Kidney (tissue), 2 donors: ENCODE measurements around a stretch of chr2.

DNA sequence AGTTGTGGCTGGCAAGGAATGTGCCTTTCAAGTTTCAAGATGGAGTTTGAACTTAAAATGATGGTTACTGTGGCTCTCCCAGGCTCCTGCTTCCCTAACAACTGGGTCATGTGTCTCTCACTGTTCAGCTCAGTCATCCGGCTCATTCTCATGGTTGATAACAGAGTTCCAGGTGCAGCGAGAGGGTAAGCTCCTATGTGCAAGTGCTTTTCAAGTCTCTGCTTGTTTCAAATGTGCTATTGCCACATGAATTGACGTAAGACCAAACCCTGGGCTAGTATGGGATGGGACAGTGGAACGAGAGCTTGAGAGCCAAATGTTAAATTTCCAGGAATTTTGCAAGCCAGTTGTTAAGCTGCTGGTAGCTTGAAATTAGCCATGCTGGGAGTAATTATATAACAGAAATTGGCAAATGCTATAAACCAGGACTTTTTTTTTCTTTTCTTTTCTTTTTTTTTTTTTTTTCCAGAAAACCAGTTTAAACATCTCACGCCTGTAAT, 19.6 kb upstream of the PUM2 start:
- PRO-cap = no peak
- RRBS = no CpG with 5 or more reads among the region's 5 CpGs

DNA sequence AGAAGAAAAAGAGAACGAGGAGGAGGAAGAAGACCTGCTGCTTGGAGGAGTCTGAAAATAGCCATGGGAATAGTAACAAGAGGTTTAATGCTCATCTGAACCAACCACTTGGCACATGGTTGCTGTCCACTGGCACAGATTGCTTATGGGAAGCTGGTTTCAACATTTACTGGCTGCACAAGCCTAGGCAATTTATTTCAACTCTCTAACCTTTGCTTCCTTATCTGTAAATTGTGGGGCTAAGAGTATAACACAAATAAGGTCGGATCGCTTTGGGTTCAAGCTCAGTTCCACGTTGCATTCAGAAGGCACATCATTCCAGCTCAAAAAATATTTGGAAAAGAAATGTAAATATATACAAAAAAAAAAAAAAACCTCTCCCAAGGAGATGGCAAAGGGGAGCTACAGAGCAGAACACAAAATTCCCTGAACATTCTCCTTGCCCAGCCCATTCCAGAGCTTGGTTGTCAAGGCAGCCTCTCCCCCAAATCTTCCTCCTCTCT, 14.1 kb upstream of the RHOB start:
- PRO-cap = no peak
- RRBS = no CpG with 5 or more reads among the region's 4 CpGs

DNA sequence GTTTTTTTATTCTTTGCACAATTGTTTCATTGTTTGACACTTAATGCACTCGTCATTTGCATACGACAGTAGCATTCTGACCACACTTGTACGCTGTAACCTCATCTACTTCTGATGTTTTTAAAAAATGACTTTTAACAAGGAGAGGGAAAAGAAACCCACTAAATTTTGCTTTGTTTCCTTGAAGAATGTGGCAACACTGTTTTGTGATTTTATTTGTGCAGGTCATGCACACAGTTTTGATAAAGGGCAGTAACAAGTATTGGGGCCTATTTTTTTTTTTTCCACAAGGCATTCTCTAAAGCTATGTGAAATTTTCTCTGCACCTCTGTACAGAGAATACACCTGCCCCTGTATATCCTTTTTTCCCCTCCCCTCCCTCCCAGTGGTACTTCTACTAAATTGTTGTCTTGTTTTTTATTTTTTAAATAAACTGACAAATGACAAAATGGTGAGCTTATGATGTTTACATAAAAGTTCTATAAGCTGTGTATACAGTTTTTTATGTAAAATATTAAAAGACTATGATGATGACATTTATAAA, 2.1 kb downstream of the RHOB start:
- PRO-cap = no peak
- RRBS = no CpG with 5 or more reads among the region's 3 CpGs

GRCh38 chr2:20449445-20450018, 2.7 kb downstream of the RHOB start:
- PRO-cap = bidirectional peak, plus-strand start at chr2:20449643, minus-strand start at chr2:20449547
- RRBS = no CpG with 5 or more reads among the region's 6 CpGs

- PRO-cap = unidirectional peak, plus-strand start at chr2:20474700
- RRBS = no CpG with 5 or more reads among the region's 10 CpGs
Measured at GRCh38 chr2:20474017-20474812, 27.3 kb downstream of the RHOB start.

DNA sequence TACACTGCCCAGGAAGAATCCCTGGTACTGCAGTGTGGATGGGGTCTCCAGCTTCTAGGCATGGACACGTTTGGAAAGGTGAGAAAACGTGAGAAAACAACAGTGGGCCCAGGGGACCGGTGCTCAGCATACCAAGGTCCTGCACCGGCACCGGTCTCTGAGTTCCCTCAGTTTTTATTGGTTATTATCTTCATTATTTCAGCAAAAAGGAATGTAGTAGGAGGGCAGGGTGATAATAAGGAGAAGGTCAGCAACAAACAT, 54.2 kb downstream of the RHOB start:
- PRO-cap = no peak
- RRBS = no CpG with 5 or more reads among the region's 5 CpGs

- PRO-cap = no peak
- RRBS = 75% methylated on average over 2 of the region's 19 CpGs
Measured at GRCh38 chr2:20568331-20569596, 82.1 kb downstream of the HS1BP3 start.

GRCh38 chr2:20584230-20585055, 66.5 kb downstream of the HS1BP3 start:
- PRO-cap = unidirectional peak, plus-strand start at chr2:20584760; unidirectional peak, plus-strand start at chr2:20584797
- RRBS = no CpG with 5 or more reads among the region's 6 CpGs

DNA sequence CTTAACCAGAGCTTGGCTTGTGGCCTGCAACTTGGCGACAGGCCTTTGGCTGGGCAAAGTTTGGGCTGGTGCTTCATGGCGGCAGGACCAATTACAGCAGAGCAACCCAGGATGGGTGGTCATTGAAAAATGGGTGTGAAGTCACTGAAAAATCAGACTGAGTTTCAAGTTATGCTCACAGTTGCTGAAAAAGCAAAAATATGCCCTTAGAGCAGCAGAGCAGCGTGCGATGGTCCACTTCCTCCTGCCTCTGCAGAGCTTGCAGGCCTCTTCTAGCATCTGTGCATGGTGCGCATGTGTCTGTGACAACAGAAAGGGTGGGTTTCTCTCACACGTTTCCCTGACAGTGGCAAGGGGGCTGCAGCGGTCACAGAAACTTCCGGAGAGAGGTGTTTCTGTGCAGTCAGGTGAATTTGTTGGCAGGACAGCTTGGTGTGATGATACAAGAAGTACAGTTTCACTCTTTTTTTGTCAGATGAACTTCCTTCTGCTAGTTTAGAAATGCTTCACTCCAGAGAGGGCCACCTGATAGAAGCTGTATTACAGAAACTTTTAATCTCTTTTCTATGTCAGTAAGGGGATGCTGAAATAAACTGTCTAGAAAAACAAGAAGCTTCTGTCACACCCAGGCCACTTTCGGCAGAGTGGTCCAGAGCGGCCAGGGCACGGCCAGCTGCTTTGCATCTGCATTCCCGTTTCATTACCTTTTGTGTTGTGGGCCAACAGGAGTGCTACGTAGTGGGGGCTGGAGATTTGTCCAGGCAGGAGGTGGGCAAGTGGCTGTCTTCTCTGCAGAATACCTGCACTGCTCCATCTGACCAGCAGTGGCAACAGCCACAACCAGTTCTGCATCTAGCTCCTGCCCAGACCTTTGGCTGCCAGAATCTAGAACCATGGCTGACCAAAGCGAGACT, 10.0 kb downstream of the GDF7 start:
- PRO-cap = no peak
- RRBS = no CpG with 5 or more reads among the region's 14 CpGs

DNA sequence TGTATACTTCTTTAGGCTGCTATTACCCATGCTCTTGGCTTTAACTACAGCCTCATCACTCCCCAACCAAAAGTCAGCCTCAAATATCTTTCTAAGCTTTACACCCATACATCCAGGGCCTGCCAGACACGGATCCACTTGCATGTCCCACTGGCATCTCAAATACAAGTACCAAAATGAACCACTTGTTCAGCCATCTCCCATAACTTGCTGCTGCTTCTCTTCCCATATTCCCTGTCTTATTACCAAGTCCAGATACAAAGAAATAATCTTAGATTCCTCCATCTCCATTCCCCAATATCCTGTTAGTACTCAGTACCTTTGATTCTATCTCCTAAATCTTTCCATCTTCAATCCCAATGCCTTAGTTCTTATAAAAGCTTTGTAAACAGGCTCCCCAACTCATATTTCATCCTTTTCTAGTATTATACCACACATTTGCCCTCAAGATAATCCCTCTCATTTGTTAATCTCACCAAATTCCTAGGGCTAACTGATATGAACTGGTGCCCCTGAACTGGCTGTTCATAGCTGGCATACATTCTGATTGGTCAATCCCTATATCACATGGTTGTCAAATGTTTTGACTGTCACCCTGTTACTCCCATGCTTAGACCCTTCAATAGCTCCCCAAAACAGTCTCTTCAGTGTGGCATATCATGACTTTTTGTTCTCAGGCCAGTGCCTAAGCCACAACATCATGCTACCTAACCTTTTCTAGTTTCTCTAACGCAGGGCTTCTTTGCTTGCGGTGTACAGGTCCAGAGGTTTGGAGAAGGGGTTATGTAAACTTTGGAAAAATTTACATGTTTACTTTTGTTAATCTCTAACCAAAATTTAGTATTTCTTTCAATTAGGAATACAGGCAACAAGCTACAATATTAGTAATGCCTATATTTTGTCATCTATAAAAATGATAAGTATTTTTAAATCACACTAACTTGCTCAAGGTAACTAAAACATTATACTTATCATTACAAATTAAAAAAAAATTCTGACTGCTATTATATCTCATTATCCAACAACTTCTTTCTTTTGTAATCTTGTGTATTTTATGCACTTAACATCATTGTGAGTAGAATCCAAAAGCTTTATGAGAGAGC, 30.4 kb downstream of the GDF7 start:
- PRO-cap = no peak
- RRBS = no CpG with 5 or more reads among the region's 3 CpGs

GRCh38 chr2:21019264-21019670, 24.6 kb downstream of the APOB start:
- PRO-cap = no peak
- RRBS = no CpG with 5 or more reads among the region's 2 CpGs

DNA sequence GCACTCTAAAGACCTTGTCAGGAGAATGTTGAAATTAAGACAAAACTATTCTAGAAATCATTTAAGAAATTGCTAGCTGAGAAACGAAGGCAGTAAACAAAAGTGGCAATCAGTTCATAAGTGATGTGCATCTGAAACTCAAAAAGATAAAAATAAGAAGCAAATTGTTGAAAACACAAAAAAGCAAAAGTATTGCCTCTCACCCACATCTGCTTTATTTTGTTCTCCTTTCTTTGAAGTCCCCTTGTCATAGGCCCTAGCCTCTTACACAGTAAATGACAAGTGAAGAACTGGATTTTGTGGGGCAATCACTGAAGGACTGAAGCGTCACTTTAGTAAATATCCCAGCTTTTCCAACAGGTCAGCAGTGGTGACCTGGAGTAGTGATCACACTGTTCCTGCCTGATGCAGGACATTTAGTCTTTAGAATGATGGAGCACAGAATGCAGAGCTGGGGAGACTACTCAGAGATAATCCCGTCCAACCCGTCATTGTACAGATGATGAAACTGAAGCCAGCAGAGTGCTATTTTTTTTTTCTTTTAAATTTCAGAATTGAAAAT, 28.1 kb upstream of the TDRD15 start:
- PRO-cap = no peak
- RRBS = no CpG with 5 or more reads among the region's 4 CpGs

- PRO-cap = no peak
- RRBS = no CpG with 5 or more reads among the region's 2 CpGs
Measured at GRCh38 chr2:21422789-21423039, 298.9 kb downstream of the TDRD15 start.

DNA sequence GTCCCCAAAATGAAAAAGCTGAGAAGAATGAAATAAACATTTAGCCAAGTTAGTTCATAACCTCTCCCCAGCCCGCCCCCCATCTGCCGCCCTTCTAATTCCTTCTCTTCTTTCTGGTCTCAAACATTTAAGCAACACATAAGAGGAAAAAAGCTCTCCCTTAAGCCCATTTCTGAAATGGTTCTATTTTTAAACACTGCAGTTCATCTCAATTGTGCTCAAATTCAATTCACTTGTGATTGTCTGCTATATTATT, 479.9 kb downstream of the TDRD15 start:
- PRO-cap = no peak
- RRBS = no CpG with 5 or more reads among the region's 2 CpGs

- PRO-cap = no peak
- RRBS = no CpG with 5 or more reads among the region's 1 CpG
Measured at GRCh38 chr2:22290251-22290494, 1094.8 kb upstream of the KLHL29 start.

DNA sequence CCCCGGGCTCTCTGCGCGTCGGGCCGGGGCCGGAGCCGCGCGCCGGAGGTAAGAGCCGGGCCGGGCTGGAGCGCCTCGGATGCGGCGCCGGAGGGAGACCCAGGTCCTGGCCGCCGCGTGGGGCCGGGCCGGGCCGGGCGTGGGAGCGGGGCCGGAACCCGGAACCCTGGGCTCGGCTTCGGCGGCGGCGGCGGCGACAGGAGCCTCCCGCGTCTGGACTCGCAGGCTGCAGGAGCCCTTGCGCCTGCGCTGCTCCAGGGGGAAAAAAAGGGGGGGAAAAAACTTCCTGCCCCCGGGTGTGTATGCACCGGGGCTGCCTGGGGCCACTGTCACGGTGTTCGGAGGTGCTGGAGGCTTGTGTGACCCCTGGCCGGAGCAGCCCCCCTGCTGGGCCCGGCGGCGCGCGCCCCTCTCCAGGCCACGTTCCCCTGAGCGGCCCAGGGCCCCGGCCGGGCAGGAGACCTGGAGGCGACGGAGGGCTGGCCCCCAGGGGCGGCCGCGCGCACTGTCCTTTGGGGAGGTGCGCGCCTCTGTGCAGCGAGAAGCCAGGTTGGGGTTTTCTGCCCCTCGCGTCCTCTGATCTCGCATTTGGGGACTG, 853 bp downstream of the KLHL29 start:
- PRO-cap = no peak
- RRBS = 5% methylated on average over 19 of the region's 65 CpGs

GRCh38 chr2:23453219-23453651, 68.3 kb downstream of the KLHL29 start:
- PRO-cap = no peak
- RRBS = 58% methylated on average over 4 of the region's 8 CpGs

DNA sequence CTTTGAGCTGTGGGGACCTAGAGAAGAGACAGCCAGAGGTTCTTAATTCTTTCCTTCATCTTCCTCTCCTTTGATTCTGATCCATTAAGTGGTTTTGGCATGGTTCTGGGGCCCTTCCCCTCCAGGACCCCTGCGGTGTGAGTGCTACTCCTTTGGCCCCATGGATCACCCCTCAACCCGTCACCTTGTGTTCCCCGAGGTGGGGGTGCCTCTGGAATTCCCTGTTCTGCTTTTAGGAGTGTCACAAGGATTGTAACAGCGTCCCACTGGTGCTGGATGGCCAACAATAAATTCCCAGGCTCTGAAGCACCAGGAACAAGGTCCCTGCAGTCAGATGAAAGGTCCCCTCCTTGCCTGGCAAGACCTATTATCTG, 72.3 kb downstream of the KLHL29 start:
- PRO-cap = no peak
- RRBS = no CpG with 5 or more reads among the region's 4 CpGs

GRCh38 chr2:23458171-23458794, 73.3 kb downstream of the KLHL29 start:
- PRO-cap = no peak
- RRBS = no CpG with 5 or more reads among the region's 5 CpGs

DNA sequence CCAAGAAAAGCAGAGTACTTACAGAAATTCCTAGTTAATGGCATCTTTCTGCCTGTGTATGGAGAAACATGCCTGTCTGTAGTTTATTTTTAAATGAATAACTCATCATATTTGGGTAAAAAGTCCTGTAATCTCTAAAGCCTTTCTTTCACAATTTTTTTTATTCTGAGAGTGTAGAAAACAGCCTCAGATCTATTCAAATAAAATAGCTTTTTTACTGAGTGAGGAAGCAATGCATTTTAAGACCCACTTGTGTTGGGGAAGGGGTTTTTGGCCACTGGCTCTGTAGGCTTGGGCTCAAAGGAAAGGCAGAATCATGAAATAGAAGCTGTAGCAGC, 82.4 kb downstream of the KLHL29 start:
- PRO-cap = no peak